Osteocyte (in vitro differentiated cells): ENCODE measurements around a stretch of chr12.

- PRO-cap, result no peak
Measured at GRCh38 chr12:107540598-107540815, 145.1 kb upstream of the PWP1 start.

DNA sequence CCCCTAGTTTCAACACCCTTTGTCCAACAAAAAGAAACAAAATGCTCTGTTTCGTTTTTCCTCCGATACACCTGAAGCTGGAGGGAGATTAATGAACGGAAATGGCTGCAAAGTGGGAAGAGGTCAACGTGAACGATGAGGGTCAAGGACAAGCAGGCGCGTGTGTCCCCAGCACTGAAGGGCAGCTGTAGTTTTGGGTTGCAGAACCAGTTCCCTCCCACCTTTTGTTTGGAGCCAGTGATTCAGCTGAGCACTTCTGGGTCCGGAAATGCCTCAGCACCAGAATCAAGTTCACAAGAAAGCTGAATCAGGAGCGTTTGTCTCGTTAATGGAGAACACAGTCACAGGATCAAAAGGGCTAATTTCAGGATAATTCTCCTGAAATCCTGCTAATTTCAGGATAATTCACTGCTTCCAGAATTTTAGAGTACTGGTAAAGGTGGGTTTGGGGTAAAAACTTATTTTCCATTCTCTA, 51.0 kb upstream of the PWP1 start:
- PRO-cap, result no peak

DNA sequence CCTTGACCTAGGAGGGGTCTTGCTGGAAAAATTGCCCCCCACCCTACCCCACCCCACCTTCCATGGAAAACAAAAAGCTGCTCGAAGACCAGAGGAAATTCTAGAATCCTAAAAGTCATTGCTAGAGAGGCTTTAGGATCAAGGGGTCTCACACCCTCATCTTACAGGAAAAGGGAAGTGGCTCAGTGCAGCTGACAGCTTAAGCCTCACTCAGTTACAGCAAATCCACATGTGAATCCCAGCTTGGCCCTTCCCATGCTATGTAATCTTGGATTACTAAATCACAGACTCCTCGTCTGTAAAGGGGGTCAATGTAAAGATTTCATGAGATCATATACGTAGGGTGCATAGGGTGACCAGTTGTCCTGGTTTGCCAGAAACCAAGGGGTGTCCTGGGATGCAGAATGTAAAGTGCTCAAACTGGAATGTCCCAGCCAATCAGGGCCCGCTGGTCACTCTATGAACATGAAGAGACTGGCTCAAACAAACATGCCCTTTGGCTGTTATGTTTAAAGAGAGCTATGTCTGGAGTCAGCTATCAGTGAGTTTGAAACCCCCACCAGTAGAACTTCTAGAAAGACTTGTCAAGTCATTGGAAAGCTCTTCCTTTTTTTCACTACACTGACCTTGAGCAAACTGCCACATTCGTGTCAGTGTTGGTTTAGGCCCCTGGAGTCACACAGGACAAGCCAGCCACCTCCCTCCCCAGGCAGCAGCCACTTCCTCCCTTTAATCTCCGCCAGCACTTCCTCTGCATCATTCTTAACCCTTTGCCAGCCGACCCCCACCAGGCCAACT, 25.7 kb downstream of the CMKLR1 start:
- PRO-cap, result no peak

DNA sequence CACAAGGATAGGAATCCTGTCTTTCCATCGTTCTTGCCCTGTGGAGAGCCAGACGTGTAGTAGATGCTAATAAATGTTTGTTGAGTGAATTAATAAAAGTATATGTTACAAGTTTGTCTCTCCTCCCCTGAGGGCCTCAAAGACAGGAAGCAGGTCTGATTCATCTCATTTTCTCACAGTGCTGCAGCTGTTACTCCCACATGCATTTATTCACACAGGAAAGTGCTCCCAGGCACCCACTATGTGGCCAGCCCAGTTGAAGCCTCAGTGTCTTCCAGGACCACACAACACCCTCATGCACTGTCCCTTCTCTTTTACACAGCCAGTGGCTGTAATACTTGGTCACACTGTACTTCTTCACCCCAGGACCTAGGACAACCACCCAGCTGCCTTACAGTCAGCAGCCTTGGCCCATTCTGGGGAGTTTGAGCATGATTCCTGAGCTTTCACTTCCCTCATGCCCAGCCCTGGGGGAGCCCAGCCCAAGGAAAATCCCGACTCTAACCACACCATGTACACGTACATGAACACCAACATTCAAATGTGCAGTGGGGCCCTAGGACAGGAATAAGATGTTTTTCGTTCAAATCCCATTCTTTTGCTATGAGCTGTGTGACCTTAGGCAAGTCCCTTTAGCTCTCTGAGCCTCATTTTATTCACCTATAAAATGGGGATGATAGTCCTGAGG, 4.8 kb downstream of the CMKLR1 start:
- PRO-cap, result no peak

- PRO-cap, result no peak
Measured at GRCh38 chr12:108518676-108519444, 3.8 kb downstream of the FICD start.

DNA sequence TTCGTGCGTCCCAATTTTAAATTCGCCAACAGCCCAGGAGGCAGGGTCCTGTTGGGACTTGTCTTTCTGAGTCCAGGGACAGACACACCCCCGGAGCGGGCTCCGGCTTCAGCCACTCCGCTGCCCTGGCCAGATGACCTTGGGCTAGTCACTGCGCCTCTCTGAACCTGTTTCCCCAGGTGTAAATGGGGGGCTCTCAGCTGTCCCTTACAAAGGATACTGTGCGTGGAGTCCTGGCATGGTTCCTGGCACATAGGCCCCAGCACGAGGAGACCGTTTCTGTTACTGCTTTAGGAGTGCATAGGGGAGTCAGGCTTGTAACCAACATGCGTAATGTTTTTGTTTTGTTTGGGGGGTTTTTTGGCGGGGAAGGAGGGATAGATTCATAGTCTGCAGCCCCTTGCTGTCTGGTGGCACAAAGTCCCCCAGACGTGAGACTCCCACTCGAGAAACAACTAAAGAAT, 595 bp downstream of the ISCU start:
- PRO-cap, result no peak

GRCh38 chr12:108646277-108646788, 12.6 kb upstream of the SELPLG start:
- PRO-cap, result no peak

GRCh38 chr12:108700836-108701690, 30.3 kb downstream of the CORO1C start:
- PRO-cap, result no peak

DNA sequence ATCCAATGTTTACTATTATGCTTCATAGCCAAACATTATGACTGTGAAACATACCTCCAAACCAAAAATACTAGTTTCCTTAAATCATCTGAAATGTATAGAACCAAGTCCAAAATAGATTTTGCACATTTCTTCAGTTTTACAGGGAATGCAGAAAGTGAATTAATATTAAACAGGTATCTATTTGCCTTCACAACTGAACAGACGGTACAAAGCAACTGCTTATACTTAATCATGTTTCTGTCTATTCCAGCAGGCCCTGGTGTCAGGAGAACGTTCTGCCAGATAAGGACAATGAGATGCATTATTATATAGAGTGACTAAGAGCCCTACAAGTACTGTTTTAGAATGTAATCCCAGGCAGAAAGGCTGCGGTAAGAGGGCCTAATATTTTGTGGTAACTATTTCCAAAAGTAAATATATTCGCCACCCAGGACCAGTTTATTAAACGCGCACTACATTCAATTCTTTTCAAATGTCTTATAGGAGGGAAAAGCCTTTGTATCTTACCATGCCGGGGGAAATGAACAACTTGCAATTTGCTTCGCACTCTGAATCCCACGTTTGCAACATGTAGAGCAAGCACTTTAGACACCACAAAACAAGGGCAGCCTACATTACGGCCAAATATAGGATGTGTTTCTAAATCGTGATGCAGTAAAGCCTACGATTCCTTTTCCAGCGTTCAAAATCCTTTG, 1.5 kb downstream of the CORO1C start:
- PRO-cap, result no peak

GRCh38 chr12:108772197-108772480, 40.8 kb upstream of the CORO1C start:
- PRO-cap, result no peak

GRCh38 chr12:108788209-108789372, 57.3 kb upstream of the CORO1C start:
- PRO-cap, result no peak

DNA sequence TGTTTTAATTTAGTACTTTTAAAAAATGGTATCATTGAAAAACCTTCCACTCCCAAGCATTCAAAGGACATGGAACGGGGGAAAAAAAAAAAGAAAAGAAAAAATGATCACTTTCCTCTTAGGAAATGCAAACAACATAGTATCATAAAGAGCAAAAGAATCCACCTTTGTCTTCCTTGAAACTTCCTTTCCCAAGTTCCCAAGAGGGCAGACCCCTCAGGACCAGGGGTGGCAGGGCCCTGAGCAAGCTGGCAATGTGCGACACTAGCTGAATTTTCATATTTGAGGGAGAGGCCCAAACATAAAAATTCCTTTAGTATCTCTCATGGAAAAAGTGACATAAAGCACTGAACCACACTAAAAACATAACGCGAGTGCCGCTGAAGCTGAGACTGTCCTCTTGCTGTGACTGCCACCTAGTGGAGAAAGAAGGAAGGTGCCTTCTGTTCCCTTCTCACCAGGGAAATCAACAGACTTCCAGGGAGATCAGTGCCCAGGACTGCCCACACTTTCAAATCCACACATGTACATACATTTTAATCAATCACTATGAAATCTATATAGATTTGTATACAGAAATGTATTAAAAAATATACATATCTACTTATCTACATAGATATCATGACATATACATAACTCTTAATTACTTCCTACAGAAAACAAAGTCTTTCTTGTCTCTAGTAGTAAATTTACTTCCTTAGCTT, 53.9 kb downstream of the SSH1 start:
- PRO-cap, result bidirectional peak, plus-strand start at position 472 of the sequence, minus-strand start at position 256 of the sequence

DNA sequence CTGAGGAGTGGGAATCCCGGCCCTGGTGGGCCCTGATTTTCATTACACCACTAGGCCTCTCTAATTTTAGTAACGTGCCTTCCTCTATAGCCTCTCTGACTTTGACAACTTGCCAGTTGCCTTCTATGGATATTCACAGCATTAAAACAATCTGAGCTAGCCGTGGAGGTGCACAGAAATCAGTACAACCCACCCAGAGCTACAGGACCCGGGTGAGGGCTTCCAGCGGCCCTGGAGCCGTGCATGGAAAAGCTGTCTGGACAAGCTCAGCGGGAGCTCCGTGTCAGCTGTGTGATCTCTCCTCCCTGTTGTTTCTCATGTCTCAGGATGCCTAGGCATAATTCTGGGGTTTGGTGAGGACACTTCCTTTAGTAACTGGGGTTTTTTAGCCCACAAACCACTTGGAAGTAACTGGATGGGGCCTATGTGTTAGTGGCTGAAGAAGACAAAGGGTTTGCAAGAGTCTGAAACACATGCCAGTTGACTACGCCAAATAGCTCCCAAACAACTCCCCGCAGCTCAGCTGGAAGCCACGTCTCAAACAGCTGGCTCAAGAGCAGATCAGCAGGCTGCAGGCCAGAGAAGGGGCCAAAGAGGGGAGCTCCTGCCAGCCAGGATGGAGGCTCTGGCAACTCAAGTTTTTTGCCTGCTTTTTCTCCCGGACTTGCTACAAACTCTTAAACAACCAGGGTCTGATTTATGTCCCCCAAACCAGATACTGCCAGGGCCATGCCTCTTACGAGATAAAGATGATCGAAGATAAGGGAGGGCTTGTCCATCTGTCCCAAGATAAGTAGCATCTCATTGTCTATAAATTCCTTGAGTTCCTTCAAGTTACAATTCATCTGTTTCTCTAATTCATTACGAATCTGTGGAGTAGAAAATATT, 52.8 kb downstream of the SSH1 start:
- PRO-cap, result bidirectional peak, plus-strand start at position 559 of the sequence, minus-strand start at position 251 of the sequence

DNA sequence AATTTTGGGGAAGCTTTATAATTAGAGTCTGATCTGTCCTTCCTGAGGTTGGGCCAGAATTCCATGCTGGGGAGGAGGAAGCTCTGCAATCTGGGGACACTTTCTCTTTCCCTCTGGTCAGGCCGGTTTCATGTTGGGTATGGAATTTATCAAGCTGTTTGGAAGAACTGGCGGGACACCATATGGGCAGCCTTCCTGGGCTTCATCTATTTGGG, 54.4 kb downstream of the SVOP start:
- PRO-cap, result no peak

DNA sequence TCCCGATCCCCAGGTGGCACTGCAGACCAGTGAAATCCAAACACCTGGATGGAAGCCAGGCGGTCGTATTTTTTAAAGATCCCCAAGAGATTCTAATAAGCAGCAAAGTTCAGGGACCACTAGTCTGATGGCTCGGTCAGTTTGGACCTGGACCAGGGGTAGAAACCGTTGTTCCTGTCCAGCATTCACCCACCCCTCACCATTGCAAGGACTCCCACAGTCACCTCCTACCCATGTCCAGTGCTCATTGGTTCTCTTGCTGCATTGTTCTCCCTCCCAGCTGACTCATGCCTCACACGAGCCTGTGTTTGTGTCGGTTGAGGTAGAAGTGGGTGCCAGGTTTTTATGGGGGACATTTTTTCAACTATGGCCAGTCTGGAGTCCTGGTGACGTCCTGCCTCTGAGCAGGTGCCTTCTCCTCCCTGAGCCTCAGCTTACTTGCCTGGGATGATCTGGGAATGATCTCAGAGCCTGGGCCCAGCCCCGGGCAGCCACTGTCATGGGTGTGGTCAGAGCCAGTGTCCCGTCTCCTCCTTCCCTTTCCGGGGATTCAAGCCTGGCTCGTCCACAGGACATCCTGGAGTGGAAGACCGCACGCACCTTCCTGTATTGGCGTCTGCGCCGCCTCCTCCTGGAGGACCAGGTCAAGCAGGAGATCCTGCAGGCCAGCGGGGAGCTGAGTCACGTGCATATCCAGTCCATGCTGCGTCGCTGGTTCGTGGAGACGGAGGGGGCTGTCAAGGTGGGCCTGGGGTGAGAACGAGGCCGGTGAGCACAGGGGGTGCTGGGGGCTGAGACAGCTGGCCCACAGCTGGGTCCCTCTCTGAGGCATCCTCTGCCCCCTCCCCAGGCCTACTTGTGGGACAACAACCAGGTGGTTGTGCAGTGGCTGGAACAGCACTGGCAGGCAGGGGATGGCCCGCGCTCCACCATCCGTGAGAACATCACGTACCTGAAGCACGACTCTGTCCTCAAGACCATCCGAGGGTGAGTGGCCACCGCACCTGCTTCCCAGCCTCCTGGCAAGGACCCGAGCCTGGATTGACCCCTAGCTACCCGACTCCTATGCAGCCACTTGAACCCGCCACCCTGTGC, 44.2 kb downstream of the FOXN4 start:
- PRO-cap, result no peak

DNA sequence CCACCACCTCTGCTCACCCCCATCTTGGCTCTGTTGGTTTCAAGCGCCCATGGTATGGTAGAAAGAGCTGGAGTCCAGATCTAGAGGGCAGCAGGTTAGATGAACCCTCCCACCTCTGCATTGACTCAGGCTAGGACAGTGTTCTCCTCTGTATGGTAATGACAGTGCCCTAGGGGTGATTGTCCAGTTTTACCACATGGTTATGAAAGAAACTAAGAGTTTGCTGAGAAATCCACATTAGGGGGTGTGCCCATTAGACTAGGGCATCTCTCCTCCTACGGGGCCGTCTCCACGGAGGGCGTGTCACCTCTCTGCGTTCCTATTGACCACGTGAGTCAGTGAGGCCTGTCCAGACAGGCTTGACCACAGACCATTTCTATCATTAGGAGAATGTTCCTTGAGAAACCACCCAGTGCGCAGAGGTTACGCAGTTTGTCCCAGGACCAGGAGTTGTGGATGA, 8.2 kb downstream of the MVK start:
- PRO-cap, result no peak

GRCh38 chr12:109625006-109625585, 51.5 kb downstream of the MVK start:
- PRO-cap, result no peak

- PRO-cap, result no peak
Measured at GRCh38 chr12:109681884-109682329, 31.7 kb upstream of the FAM222A start.

DNA sequence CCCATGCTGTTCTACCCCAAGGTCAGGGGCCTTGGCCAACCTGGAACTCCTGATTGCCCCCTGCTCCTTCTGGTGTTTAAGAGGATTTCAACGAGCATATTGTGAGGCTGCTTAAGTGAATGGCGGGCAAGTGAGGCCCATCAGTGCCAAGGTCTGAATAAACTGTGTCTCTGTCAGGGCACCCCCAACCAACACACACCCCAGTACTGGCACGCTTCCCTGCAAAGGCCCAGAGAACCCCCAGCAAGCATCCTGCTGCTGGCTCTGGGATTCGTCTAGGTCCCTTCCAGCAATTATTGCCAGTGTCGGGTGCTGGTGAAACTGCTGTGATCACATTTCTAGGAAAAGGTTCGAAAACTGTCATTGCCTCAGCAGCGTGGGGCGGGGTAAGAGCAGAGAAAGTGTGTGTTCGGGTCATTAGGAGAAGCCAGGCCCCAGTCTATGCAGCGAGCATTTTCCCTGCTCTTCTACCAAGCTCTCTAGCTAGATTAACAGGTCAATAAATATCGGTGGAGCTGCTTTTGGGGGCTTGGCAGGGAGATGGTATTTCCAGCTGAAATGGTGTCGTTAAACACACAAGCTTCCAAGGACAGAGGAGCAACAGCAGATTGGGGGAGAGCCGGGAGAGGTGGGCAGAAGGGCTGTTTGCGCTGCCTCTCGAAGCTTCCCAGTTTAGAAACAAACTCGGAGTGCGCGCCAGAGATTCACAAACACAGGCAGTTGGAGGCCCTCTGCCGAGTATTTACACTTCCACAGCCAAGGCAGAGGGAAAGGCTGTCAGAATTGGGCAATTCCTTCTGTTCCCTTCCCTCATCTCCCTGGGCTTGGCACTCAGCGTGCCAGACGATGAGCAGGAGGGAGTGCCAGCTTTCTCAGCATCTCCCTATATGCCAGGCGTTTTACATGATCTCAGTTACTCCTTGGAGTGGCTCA, 2.6 kb downstream of the FAM222A start:
- PRO-cap, result no peak

GRCh38 chr12:109783792-109784334, 49.3 kb downstream of the TRPV4 start:
- PRO-cap, result no peak